Cerebellum (tissue), 5 donors: ENCODE results near the gene PAEP.

- PRO-cap, 3 experiments: no peak in any of the 3 experiments
- RAMPAGE, long total RNA: no peak
Measured at GRCh38 chr9:135441289-135441906, 38.2 kb upstream of the PPP1R26 start.

GRCh38 chr9:135561392-135561821 is at the start of gene PAEP:
TSS of gene PAEP (plus strand) at chr9:135561756.
- PRO-cap, 3 experiments: no peak in any of the 3 experiments
- RAMPAGE, long total RNA: no peak

DNA sequence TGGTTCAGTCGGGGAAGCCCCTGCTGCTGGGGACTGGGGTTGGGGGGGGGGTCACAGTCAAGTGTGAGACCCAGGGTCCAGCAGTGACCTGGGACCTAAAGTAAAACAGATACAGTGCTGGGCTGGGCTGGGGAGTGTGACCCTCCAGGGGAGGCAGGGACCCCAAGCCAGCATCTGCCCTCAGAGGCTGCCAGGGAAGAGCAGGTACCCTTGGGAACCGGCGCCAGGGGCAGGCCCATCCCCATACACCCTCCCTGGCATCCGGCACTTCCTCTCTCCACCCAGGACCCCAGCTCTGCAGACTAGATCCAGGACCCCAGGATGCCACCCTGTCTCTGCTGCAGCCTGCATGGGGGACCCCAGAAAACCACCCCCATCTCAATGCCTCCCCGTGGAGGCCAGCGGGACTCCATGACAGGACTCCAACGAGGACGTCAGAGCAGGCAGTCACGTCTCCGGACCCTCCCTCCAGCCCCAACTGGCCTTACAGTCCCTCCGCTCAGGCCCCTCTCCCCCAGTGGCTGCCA is 17.6 kb downstream of the SOHLH1 start:
- PRO-cap, 3 experiments: no peak in any of the 3 experiments
- RAMPAGE, long total RNA: no peak

- PRO-cap, 3 experiments: no peak in any of the 3 experiments
- RAMPAGE, long total RNA: no peak
Measured at GRCh38 chr9:135820894-135821226, 86.5 kb downstream of the CAMSAP1 start.

- PRO-cap, 3 experiments: no peak in any of the 3 experiments
- RAMPAGE, long total RNA: no peak
Measured at GRCh38 chr9:135881589-135882456, 25.5 kb downstream of the CAMSAP1 start.

GRCh38 chr9:135882527-135883130 is 24.7 kb downstream of the CAMSAP1 start:
- PRO-cap, 3 experiments: no peak in any of the 3 experiments
- RAMPAGE, long total RNA: no peak

- PRO-cap, 3 experiments: no peak in any of the 3 experiments
- RAMPAGE, long total RNA: no peak
Measured at GRCh38 chr9:135962056-135962555, 933 bp upstream of the UBAC1 start.

DNA sequence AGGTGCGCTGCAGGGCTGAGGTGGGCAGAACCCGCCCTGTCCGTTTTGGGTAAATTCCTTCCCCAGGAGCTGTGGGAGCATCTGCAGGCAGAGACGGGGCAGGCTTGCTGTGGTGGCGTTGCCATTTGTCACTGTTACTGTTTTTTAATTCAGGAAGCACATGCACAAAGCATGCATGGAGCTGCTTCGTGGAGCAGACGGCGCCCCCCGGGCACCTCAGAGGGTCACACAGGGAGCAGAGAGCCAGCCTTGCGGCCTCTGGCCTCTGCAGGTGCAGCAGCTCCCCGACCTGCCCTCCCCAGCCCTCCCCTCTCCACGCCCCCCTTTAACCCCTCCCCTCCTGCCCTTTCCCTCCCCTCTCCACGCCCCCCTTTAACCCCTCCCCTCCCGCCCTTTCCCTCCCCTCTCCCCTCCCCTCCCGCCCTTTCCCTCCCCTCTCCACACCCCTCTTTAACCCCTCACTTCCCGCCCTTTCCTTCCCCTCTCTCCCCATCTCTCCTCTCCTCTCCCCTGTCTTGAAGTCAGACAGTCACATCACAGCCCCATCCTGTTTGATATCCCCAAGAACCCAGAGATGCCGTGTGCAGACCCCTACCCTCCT is 29.4 kb upstream of the UBAC1 start:
- PRO-cap, 3 experiments: no peak in any of the 3 experiments
- RAMPAGE, long total RNA: no peak

GRCh38 chr9:135994916-135995255 is 33.7 kb upstream of the UBAC1 start:
- PRO-cap, 3 experiments: no peak in any of the 3 experiments
- RAMPAGE, long total RNA: no peak

GRCh38 chr9:136010719-136011546 is 49.8 kb upstream of the UBAC1 start:
- PRO-cap, 3 experiments: no peak in any of the 3 experiments
- RAMPAGE, long total RNA: no peak

DNA sequence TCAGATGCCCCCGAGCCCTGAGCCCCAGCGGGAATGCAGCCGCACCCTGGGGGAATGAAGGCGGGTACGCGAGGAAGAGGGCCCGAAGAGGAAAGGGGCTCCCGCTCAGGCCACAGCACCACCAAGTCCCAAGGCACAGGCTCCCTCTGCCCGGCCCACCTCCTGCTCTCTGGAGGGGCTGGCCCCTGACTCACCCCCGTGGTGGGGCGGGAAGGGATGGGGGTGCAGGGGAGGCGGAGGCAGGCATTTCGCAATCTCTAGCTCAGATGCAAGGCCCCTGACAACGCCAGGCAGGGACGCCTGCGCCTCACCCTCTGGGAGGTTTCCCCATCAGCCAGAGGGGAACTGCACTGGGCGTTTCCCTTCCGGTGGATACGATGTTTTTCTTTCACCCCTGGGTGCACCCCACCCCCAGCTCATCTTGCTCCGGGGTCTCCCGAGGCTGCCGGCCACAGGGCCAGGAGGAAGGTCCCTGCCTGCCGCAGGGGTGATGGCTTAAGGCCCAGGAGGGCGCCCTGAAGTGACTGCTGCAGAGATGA is 49.0 kb downstream of the NACC2 start:
- PRO-cap, 3 experiments: no peak in any of the 3 experiments
- RAMPAGE, long total RNA: no peak

DNA sequence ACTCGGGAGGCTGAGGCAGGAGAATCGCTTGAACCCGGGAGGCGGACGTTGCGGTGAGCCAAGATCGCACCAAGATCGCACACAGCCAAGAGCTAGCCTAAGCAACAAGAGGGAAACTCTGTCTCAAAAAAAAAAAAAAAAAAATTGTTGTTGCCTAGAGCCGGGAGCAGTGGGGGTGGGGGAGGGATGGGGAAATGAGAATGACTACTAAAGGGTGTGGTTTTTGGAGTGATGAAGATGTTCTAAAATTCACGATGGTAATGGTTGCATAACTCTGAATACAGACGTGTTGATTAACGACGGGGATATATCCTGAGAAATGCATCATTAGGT is 28.0 kb downstream of the NACC2 start:
- PRO-cap, 3 experiments: no peak in any of the 3 experiments
- RAMPAGE, long total RNA: no peak

GRCh38 chr9:136094551-136094958 is 534 bp downstream of the NACC2 start:
- PRO-cap, 3 experiments: no peak in any of the 3 experiments
- RAMPAGE, long total RNA: no peak

GRCh38 chr9:136098764-136099260 is 3.7 kb upstream of the NACC2 start:
- PRO-cap, 3 experiments: no peak in any of the 3 experiments
- RAMPAGE, long total RNA: no peak

GRCh38 chr9:136114446-136115301 is 4.0 kb downstream of the TMEM250 start:
- PRO-cap, 3 experiments: no peak in any of the 3 experiments
- RAMPAGE, long total RNA: no peak

DNA sequence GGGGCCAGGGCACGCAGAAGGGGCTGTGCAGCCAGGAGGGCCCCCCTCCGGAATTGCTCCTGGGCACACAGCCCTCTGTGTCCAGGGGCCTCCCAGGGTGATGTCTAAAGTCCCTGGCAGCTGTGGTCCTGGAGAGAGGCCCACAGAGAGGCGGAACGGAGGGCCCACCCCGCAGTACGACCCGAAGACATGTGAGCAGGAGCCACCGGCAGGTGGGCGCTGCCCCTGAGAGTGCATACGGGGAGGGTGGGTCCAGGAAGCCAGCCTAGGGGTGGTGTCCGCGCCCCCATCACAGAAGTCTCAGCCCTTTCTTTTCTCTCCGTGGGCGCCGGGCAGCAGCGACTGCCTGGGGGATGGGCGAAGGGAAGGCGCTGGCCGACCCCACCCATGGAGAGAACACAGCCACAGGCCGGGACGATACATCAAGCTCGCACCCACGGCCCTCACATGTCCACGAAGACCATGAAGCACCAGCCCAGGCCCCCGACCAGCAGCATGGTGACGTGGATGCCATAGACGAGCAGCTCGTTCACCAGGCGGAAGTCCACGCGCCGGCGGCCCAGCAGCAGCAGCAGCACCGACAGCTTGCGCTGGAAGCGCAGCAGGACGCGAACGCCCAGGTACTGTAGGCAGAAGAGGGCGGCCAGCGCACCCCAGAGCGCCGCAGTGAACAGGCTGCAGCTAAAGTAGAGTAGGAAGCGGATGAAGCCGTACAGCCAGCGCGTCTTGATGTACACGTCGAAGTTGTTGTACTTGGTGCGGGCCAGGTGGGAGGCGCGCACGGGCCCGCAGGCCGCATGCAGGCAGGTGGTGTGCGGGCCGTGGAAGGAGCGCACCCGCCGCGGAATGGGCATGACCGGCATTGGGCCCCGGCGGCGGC is 2.4 kb downstream of the TMEM250 start:
- PRO-cap, 3 experiments: no peak in any of the 3 experiments
- RAMPAGE, long total RNA: no peak

- PRO-cap, 3 experiments: peak in 1 of 3 experiments; most common plus-strand start chr9:136118267 (in 1); most common minus-strand start chr9:136118213 (in 1)
- RAMPAGE, long total RNA: no peak
Measured at GRCh38 chr9:136118036-136118743, 485 bp downstream of the TMEM250 start.

- PRO-cap, 3 experiments: no peak in any of the 3 experiments
- RAMPAGE, long total RNA: no peak
Measured at GRCh38 chr9:136231537-136232377, 13.9 kb downstream of the QSOX2 start.

DNA sequence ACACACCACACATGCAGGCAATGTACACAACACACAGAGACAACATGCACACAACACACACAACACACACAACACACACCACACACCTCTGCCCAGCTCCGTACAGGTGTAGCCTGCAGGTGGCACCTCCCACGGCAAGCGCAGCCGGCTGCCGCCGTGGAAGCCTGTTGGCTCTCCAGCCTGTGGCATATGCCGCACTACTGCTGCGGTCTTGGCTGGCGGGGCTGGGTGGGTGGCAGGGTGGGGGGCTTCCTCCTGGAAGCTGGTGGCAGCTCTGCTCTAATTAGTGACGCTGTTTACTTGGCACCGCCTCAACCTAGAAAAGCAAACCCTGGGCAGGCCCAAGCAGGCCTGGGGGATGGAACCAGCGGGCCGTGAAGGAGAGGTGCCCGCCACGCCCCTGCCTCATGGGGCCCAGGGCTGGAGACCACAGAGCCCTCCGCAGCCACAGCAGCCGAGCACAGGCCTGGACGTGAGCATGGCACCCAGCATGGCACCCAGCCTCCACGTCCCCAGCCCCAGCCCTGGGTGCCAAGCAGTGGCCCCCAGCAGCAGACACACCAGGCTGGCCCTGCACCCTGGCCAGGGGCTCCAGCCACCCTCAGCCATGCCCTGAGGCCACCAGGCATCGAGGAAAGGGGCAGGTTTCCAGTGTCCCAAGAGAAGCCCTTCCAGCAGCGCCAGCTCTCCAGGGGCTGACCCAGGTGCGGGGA is 5.2 kb upstream of the CCDC187 start:
- PRO-cap, 3 experiments: no peak in any of the 3 experiments
- RAMPAGE, long total RNA: no peak

DNA sequence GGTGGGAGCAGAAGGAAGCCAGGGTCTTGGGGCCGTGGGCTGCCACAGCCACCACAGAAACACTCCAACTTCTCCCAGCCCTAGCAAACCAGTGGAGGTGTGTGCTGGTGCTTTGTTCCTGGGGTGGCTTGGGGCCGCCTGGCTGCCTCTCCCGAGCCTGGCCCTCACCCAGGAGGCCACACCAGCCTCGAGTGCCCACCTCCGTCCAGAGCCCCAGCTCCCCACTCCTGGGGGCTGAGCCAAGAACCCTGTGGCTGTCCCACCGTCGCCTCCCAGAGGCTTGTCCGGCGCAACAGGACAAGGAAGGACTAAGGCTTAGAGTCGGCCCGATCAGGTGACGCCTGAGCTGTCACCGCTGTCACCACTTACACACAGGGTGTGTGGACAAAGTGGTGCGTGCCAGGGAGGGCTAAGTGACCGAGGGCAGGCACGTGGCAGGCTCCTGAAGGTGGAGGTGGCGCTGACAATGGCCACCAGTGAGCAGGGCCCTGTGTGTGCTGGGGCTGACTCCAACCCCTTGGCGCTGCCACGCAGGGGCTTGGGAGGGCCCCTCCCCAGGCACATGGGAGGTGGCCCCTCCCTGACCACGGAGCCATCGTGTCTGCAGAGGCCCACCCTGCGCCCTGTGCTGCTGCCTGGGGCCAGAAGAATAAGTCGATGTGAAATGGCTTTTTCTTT is 2.9 kb upstream of the GPSM1 start:
- PRO-cap, 3 experiments: no peak in any of the 3 experiments
- RAMPAGE, long total RNA: no peak